Right cardiac atrium (tissue), 1 donor: Measurements from ENCODE around the gene F2RL2.

GRCh38 chr5:76386432-76386948 is 16.6 kb upstream of the IQGAP2 start:
- PRO-cap, result no peak

DNA sequence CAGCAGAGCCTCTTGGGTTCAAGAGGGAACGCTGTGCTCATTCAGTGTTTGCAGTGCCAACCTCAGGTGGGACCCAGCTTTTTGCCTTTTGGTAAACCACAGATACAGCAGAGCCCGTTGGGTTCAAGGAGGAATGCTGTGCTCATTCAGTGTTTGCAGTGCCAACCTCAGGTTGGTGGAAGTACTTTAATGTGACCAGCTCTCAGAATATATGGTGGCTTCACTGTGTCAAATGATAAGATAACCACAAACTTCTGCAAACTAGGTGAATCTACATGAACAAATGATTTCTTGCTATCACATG is 1.7 kb downstream of the IQGAP2 start:
- PRO-cap, result no peak

DNA sequence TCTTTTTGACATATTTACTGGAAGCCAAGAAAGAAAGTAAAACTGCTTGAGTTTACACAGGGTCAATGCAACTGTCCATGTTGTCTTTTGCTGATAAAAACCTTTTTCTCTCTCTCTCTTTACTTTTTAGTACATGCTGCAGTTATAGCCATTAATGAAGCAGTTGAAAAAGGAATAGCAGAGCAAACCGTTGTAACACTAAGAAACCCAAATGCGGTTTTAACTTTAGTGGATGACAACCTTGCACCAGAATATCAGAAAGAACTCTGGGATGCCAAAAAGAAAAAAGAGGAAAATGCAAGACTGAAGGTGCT is 33.0 kb downstream of the F2RL2 start:
- PRO-cap, result no peak

DNA sequence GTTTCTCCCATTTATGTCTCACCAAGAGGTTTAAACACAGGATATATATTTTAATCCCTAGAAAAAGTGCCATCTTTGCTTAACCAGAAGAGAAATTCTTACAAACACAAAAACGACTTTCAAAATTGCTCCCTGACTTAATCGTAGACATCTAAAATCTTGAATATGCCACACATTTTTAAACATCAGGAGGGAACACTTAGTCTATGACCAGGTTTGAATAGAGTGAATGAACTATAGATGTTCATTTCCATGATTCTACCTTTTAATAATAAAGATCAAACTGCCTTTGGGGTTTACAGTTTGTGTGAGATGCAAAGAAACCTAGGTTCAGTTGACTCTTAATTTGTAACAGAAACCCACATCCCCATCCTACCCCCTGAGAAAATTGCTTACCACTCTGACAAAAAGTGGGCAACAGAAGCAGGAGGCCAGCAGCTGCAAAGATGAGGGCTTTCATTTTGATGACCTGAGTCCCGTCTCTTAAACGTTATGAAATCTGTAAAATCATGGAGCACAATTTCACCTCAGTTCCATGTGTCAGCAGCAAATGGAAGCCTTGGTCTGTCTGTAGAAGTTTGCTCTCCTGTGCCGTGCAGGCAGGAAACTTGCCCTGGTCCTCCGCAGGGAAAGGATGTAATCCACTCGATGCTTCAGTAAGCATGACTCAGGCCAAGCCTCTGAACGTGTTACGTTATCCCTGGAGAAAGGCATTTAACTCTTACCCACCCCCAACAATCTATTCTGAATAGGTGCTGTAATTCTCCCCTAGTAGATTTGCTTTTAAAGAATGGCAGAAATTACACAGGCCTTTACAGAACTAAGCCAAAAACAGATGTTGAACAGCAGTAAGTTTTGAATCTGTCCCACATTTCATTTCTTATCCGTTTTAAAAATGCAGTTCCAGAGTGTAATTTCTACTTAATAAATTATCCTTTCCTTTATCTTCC is at the start of gene F2RL2:
TSS of gene F2RL2 (minus strand) at position 633 of the 950 bp plus-strand sequence.
- PRO-cap, result no peak

- PRO-cap, result no peak
Observed at GRCh38 chr5:76691001-76691402, 24.9 kb upstream of the F2R start.

GRCh38 chr5:76716517-76717391 is 828 bp downstream of the F2R start:
- PRO-cap, result no peak

DNA sequence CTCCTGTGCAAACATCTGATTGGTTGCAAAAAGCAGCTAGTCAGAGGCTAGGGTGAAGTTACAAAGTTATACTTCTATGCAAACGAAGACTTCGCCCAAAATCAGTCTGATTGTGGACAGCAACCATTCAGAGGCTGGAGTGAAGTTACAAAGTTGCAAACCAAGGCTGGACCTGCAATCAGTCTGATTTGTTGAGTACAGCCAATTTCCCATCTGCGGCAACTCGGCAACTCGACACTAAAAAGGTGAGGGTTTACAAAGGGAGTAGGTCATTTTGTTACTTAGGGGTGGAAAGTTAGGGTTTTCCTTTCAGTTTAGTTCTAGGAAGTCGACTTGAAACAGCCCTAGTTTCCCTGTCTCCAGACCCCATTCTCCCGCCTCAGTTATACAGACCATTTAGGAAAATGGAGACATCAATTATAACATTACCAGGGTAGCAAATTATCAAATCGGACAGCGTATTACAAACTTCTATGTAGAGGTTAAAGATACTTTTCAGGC is 40.5 kb downstream of the F2R start:
- PRO-cap, result no peak

- PRO-cap, result no peak
Observed at GRCh38 chr5:77046241-77046651, 16.0 kb downstream of the AGGF1 start.

- PRO-cap, result no peak
Observed at GRCh38 chr5:77085914-77086225, 1.2 kb downstream of the ZBED3 start.

GRCh38 chr5:77146309-77147080 is 59.4 kb upstream of the ZBED3 start:
- PRO-cap, result no peak

GRCh38 chr5:77590373-77590731 is 48.2 kb downstream of the OTP start:
- PRO-cap, result no peak

GRCh38 chr5:77620229-77620854 is 18.2 kb downstream of the OTP start:
- PRO-cap, result no peak

GRCh38 chr5:77994574-77995170 is 218.5 kb upstream of the TBCA start:
- PRO-cap, result no peak

GRCh38 chr5:78498012-78498873 is 137.8 kb downstream of the SCAMP1 start:
- PRO-cap, result no peak

DNA sequence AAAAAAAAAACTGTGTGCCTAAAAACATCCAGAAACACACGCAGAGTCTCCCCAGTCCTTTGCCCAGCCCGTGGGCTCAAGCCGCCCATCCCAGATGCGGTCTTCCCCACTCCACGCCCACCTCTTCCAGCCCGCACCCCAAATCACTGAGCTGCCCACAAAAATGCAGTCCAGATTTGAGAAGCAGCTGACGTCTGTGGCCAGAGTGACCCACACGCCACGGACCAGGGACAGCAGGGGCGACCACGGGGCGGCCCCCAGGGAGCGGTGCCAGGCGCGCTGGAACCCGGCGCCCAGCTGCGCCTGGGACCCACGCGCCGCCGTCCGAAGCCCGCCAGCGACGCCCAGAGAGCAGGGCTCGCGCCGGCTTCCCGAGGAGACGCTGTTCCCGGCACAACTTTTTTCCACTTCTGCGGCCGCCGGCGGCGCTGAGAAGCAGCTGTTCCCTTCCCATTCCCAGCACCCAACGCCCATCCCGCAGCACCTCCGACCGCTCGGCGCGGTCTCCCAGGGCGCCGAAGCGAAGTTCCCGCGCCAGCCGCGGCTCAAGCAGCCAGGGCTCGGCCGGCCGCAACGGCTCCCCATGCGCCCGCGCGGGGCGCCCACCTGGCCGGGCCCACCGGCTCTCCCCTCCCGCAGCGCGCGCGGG is 617 bp downstream of the LHFPL2 start:
- PRO-cap, result unidirectional peak, plus-strand start at position 337 of the sequence; bidirectional peak, plus-strand start at position 396 of the sequence, minus-strand start at position 414 of the sequence

DNA sequence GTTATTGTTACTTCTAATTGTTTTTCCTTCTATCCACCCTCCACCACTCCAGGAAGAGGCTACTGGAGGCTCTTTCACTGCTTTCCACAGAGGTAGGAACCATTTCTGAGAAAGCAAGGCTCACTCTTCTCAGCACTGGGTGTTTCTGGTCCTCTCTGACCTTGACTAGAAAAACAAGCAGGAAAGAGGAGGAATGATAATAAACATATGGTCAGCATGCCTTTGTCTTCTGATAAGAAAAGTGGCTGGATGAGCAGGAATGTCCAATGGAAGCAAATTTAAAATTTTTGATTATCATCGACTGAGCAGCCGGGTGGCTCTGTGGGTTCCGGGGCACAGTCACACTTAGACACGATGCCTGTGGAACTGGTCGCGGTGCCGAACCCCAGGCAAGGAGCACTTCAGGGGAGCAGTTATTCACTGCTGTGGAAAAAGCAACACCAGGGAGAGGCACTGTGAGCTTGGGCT is 156.9 kb upstream of the LHFPL2 start:
- PRO-cap, result unidirectional peak, minus-strand start at position 325 of the sequence

- PRO-cap, result no peak
Observed at GRCh38 chr5:79025143-79025726, 40.1 kb upstream of the ARSB start.

DNA sequence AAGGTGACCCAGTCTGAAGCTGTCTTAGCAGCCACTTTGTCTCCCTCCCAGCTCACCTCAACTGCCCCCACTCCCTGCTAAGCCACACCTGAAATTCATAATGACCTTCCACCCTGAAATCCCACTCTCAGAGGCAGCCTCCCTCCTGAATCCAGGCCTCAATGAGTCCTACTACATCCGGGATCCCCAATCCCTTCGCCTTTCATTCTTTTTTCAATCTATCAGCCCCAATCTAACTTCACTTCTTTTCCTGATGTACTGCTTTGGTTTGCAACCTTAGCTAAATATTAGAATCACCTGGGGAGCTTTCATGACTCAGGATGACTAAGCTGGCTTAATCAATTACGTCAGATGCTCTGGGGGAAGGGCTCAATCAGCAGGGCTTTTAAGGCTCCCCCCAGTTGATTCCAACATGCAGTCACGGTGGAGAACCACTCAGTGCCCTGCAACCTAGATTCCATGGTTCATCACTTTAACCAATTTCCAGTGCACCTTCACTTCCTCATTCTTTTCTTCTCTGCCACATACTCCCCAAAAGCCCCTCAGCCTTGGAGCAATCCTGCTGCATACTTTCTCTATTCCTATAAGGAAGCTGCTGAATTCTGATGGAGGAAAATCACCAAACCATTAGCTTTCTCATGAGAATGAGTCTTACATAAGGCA is 32.3 kb downstream of the BHMT start:
- PRO-cap, result no peak

DNA sequence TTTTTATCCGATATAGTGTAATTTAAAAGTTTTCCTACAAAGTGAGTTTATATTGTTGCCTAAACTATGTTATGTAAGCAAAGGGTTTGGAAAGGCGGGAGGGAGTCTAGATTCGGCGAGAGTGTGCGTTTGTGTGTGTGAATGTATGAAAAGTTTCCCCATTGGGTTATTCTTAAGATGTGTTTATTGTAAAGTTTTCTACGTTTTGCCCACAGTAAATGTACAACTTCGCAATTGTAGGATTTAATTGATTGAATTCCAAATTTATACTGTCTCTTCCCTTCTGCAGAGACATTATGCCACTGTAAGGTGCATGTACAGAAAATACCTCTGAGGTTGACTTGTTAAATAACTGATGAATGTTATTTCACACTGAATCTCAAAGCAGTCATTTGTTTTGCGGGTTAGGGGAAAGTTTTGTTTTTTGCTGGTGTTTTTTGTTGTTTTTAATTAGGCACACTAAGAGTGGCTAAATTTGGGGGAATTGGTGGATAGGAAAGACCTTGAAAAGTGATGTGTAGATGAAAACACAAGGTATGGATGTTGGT is 89.9 kb downstream of the JMY start:
- PRO-cap, result no peak

GRCh38 chr5:79450762-79451298 is 63.1 kb downstream of the HOMER1 start:
- PRO-cap, result no peak